ENCODE measurements around a stretch of chr3.

GRCh38 chr3:195595800-195596132, 12.0 kb upstream of the APOD start:
- RRBS = no CpG with 5 or more reads among the region's 2 CpGs

DNA sequence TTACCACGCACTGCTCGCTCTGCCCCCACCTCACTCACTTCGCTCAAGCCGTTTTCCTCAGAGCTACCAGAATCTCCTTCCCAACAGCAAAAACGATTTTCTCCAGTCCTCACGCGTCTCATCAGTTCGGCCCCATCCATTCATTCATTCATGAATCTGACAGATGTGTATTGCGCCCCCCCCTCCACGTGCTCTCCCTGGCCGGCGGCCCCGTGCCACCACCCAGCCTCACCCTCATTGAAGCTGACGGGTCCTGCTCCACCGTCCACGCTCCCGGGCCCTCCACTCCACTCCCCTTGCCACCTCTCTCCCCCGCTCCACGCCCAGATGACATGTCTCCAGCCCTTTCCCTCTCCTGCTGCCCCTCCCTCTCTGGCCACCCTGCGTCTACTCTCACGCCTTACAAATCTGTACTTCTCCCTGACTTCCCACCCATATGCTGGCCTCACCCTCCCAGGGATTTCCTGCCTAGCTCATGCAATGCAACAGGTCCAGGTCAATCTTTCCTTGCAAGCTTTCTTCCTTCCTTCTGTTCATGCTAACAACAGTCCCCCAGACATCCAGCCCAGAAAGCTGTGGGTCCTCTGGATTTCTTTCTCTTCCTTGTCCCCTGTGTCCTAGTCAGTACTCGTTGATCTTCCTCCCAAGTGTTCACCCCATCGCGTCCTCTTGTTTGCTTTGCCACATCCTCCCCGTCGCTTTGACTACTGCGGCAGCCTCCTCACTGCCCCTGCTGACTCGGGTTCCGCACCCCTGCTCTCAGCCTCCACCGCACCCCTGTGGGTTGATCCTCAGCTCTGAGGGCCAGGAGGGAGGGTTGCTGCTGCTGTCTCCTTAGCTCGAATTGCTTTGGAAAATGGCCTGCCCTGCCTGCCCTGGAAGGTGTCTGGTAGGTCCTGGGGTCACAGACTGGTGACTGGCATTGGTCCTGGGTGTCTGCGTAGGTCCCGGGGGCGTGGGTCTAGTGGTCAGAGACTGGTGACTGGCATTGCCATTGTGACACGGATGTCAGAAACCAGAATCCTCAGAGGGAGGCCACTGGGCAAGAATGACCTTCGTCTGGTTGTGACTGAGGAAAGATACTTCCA, 9.7 kb downstream of the MUC4 start:
- RRBS = 21% methylated on average over 7 of the region's 36 CpGs

DNA sequence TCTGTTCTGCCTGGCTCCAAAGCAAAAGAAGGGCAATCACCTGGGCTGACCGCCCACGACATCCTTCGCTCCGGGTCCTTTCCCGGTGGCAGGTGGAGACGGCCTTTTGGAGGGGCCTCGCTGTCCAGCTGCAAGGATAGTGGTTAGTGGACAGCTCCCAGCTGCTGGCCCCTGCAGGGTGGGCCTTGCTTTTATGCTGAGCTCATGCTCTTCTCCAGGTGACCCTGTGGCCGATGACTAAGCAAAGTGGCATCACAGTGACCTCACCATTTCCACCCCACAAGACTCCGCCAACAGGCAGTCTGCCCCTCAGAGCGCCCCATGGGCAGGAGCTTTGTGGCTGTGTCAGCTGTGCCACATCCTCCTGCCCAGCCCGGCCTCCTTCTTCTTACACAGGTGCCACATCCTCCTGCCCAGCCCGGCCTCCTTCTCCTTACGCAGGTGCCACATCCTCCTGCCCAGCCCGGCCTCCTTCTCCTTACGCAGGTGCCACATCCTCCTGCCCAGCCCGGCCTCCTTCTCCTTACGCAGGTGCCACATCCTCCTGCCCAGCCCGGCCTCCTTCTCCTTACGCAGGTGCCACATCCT, 3.8 kb upstream of the MUC4 start:
- RRBS = no CpG with 5 or more reads among the region's 19 CpGs

DNA sequence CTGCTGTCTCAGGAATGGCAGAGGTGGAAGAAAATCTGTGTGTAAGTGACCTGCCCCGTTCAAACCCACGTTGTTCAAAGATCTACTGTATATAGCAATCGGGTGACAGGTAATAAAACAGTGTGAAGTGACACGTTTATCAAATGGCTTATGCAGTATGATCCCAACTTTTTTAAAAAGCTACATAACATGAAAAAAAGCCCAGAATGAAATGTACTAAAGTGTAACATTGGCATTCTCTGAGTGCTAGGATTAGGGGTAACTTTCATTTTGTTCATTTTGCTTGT, 16.6 kb upstream of the MUC4 start:
- RRBS = no CpG with 5 or more reads among the region's 4 CpGs

- RRBS = no CpG with 5 or more reads among the region's 6 CpGs
Measured at GRCh38 chr3:195877313-195877645, 31.1 kb downstream of the TNK2 start.

DNA sequence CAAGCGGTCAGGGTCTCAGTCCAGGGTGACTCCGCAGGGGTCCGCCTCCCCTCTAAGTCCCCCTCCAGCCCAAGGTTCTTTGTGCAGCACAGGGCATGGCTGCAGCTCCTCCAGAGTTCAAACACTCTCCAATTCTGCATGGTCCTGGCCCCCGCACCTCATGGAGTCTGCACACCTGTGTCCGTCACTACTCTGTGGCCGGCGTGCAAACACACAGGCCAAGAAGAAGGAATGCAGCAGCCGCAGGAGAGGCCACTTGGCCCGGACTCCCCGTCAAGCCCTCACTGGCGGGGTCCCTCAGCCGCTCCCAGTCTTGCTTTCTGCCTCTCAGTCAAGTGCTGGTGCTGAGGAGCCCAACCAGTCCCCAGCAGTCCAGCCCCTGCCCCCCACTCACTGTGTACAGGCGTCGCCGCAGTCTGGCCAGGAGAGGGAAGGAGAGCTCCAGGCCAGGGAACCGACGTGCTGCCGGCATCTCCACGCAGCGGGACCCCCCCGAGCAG, 16.3 kb downstream of the TNK2 start:
- RRBS = 35% methylated on average over 8 of the region's 21 CpGs

- RRBS = no CpG with 5 or more reads among the region's 5 CpGs
Measured at GRCh38 chr3:195898355-195898810, 10.0 kb downstream of the TNK2 start.

DNA sequence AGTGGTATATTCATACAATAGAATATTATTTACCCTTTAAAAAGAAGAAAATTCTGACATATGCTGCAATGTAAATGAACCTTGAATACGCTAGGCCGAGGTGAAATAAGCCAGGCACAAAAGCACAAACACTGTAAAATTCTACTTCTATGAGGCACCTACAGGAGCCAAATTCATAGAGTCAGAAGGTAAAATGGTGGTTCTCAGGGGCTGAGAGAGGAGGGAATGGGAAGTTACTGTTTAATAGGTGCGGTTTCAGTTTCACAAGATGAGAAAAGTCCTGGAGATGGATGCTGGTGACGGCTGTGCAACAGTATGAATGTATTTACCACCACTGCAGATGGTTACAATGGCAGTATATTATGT, 4.1 kb downstream of the TNK2 start:
- RRBS = no CpG with 5 or more reads among the region's 4 CpGs

GRCh38 chr3:195911763-195912371, 3.5 kb upstream of the TNK2 start:
- RRBS = no CpG with 5 or more reads among the region's 9 CpGs

DNA sequence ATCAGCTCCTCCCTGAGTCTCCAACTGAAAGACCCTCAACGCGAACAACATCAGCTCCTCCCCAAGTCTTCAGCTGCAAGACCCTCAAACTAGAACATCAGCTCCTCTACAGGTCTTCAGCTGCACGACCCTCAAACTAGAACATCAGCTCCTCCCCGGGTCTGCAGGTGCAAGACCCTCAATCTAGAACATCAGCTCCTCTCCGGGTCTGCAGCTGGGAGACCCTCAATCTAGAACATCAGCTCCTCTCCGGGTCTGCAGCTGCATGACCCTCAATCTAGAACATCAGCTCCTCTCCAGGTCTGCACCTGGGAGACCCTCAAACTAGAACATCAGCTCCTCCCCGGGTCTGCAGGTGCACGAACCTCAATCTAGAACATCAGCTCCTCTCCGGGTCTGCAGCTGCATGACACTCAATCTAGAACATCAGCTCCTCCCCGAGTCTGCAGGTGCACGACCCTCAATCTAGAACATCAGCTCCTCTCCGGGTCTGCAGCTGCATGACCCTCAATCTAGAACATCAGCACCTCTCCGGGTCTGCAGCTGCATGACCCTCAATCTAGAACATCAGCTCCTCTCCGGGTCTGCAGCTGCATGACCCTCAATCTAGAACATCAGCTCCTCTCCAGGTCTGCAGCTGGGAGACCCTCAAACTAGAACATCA, 36.2 kb upstream of the TNK2 start:
- RRBS = no CpG with 5 or more reads among the region's 14 CpGs

DNA sequence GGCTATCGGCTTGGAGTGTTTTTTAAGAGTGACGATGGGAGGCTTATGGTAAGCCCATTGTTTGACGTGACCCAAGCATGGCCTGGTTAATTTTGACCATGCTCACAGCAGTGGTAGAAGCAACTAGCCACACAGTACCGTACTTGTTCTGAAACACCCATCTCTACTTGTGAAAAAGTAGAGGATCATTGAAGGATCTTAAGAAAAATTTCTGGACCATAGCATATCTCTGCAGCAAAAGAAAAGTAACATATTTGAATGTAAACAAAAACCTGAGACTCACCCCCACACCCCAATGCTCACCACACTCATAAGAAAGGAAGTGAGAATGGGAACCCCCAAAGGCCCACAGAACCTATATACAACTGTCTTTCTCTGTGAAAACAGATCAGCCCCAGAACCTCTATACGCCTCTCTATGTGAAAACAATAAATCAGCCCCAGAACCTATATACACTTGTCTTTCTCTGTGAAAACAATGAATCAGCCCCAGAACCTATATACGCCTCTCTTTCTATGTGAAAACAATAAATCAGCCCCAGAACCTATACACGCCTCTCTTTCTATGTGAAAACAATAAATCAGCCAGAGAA, 33.8 kb upstream of the TFRC start:
- RRBS = no CpG with 5 or more reads among the region's 7 CpGs

GRCh38 chr3:196138419-196138805, 56.5 kb upstream of the TFRC start:
- RRBS = no CpG with 5 or more reads among the region's 5 CpGs

GRCh38 chr3:196159817-196160359, 51.3 kb downstream of the ZDHHC19 start:
- RRBS = no CpG with 5 or more reads among the region's 15 CpGs

DNA sequence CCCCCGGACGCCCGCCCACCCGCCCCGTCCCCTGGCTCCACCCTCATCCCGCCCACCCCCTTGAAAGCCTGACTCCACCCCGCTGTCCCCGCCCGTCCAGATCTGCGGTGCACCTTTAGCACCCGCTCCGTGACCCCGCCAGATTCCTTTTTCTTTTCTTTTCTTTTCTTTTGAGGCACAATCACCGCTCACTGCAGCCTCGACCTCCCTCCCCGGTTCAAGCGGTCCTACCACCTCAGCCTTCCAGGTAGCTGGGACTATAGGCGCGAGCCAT, 3.5 kb downstream of the ZDHHC19 start:
- RRBS = 0% methylated on average over 1 of the region's 19 CpGs

DNA sequence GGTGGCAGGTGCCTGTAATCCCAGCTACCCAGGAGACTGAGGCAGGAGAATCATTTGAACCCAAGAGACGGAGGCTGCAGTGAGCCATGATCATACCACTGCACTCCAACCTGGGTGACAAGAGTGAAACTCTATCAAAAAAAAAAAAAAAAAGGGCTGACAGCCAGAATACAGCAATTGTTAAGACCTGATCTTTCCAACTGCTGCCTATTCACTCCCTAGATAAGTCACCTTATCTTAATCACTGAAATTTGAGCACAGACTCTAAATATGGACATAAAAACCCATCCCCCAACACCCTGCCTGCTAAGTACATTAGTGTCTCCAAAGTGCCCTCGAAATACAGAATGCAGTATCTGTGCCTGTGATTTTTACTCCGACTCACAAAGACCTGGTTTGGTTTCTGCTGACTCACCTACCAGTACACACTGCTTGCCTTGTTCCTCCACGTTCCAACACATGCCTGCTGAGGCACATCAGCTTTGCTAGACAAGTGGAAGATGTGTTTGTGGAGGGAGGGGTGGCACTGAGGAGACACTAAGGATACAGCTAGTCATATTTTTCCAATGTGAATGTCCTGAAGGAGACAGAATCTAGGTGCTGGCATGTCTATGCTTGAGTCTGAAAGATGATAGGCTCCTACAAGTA, 8.3 kb downstream of the PCYT1A start:
- RRBS = no CpG with 5 or more reads among the region's 4 CpGs

DNA sequence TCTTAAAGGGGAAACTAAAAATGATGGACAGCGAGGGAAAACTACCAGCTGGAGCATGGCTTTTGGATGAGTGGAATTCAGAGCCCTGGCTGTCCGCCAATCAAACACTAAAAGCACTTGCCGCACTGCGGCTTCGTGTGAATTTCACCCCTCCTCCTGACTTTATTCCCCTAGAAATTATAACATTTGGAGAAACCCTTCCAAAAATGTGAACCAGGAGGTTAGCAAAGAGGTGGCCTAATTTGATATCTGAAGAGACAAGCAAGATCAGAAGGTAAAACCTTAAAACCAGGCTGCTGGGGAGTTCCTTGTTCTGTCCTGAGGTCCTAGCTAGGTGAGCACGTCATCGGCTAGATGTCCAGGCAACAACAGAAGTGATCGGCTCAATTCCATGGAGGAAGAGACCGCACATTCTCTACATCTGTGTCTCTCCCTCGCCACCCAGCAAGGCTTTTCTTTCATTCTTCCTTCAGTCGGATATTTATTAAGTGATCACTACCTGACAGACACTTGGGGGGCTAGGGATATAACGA, 1.7 kb downstream of the TM4SF19 start:
- RRBS = no CpG with 5 or more reads among the region's 12 CpGs

DNA sequence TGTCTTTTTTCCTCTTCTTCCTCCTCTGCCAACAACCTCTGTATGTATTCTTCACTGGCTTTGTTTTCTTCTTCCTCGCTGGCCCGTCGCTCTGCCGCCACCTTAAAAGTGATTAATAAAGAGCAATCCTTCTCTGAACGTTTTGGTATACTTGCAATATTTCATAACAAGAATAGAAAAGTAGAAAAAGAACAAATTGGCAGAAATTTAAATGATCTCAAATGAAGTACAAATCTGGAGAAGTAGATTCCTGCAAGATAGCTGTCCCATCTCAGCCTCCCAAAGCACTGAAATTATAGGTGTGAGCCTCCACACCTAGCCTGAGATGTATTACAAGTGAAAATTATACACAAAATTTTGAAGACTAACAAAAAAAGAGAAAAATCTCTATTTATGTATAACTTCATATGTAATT, 16.1 kb downstream of the RNF168 start:
- RRBS = no CpG with 5 or more reads among the region's 5 CpGs

- RRBS = no CpG with 5 or more reads among the region's 11 CpGs
Measured at GRCh38 chr3:196563833-196564478, 4.4 kb downstream of the WDR53 start.

GRCh38 chr3:196631907-196632932, 7.3 kb upstream of the NRROS start:
- RRBS = 2% methylated on average over 25 of the region's 58 CpGs

- RRBS = no CpG with 5 or more reads among the region's 16 CpGs
Measured at GRCh38 chr3:196642945-196643666, 3.6 kb downstream of the NRROS start.